H4 (cell line): ENCODE measurements around the gene GDA.

GRCh38 chr9:70255975-70256930 lies 2.5 kb upstream of the SMC5 start:
- RAMPAGE, long total RNA, result no peak

GRCh38 chr9:70411482-70411648 lies 3.1 kb downstream of the KLF9 start:
- RAMPAGE, long total RNA, result no peak

- RAMPAGE, long total RNA, result no peak
These were observed 25.5 kb upstream of the KLF9 start for GRCh38 chr9:70439932-70440477.

- RAMPAGE, long total RNA, result no peak
These were observed 64.6 kb upstream of the KLF9 start for GRCh38 chr9:70478738-70479684.

GRCh38 chr9:70492866-70493490 lies 78.5 kb upstream of the KLF9 start:
- RAMPAGE, long total RNA, result no peak

DNA sequence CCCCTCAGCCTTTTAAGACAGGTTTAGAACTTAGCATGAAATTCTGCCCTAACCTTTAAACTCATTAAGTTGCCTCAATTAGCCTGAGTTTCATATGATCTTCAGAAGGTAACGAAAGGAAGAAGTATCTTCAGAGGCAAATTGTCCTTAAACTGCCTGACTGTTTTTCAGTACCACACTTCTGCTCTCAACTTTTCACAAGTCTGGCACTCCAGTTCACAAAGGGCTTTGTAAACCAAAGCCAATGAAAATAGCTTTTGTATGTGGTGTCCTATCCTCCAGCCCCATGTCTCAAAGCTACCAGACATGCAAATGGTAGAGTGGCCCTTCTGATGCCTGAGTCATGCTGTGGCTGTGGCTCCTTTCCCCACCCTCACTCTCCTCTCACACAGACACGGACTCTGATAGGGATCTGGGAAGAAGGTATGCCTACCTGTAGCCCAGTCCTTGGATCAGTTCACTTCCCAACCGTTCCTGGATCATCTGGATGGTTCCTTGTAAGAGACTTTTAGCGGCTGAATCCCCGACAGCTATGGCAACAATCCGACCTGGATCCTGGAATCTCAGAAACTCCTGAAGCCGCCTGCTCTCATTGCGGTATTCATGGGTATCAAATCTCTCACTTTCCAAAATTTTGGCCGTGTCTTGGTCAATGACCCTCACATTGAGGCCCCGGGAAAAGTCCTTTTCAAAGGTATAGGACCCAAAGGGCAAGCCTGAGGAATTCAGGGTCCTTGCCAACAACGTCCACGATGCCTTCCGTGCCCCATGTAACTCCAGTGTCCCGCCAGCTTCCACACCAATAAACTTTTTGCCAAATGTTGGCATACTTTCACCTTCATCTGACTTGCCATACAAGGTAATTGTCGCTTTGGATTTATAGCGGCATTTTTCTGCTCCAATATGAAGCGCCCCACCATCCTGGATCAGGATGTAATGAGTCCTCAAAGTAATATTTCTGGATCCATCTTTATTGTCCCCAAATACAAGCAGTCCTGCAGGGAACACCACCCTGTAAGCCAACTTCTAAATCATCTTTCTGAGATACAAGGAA lies 23.4 kb downstream of the CEMIP2 start:
- RAMPAGE, long total RNA, result no peak

GRCh38 chr9:71962394-71962773 lies 50.9 kb downstream of the C9orf85 start:
- RAMPAGE, long total RNA, result no peak

DNA sequence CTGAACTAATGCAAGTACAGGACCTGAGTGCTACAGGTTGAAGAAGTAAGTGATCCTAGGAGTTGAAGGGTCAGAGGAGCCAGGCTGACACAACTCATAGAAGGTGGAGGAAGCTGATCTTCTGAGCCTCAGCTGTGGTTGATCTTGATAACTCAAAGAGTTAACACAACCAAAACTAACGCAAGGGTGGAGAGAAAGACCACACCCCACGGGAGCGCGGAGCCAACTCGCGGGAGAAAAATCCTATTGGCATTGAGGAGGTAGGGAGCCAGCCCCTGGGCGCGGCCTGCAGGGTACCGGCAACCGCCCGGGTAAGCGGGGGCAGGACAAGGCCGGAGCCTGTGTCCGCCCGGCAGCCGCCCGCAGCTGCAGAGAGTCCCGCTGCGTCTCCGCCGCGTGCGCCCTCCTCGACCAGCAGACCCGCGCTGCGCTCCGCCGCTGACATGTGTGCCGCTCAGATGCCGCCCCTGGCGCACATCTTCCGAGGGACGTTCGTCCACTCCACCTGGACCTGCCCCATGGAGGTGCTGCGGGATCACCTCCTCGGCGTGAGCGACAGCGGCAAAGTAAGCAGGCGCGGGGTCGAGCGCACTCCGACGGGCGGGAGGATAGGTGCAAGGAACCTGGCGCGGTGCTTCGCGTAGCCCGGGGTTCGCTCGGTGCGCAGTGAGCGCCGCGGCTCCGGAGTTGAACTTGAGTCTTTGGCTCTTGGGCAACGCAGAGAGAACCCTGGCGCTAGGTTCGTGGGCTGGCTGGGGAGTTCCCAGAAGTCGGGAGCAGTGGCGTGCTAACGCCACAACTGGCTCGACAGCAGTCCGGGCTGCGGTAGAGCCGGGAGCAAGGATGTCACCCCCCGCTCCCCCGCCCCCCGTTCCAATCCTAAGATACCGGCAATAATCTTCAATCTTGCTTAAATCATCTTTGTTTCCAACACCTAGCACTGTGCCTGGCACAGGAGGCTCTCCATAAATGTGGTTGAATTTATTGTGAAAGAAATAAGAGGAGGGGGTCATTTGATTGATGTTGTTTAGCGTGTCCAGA lies at the start of gene GDA:
Gene GDA, plus strand, starts transcription at position 324 of the 1,041 bp plus-strand sequence.
- RAMPAGE, long total RNA, result start-site peak on the plus strand centred at position 306 of the sequence, 30 bp wide, 5 reads

DNA sequence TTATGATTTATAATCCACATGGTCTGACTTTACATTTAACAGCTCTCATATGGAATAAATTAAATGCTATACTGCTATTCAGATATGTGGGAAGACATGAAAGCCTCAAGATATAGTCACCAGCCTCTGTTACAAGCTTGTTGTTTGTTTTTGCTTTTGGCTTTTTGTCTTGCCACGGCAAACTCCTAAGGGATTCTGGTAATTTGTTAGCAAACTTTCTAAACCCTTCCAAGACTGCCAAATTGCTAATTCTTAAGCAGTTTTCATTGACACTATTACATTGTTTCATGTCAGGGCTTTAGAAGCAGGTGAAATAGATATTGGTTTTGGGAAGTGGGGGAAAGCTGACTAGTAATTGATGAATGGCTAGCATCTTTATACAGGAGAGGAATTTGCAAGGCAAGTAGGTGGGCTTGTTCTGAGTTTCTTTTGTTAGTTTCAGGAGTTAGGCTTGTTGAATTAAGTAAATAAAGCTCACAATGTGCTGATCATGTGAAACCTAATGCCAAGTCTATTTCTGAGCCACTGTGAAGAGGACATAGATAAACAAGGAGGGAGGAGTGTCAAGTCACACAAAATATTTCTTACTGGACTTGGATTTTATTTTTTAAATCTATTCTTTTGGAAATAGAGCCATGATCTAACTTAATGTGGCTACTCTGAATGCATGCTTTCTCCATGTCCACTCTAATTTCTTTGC lies 19.8 kb downstream of the GDA start:
- RAMPAGE, long total RNA, result no peak

GRCh38 chr9:72306617-72307080 lies 58.4 kb downstream of the ZFAND5 start:
- RAMPAGE, long total RNA, result no peak

DNA sequence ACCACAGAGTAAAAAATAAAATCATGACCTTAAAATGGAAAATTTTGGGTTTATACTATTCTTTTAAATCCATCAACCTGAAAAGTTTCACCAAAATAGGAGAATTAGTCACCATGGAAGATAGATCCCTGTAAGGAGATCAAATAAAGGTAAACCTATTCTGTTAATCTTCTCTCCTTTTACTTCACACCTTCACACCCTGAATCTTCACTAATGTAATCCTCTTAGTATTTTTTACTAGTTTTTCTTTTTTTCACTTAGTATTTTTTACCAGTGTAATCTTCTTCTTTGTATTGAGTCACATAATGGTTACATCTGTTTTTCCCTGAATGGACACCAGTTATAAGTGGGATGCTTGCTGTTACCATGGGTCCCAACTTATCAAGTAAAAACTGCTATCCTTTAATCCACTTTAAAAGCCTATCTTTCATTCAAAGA lies 15.2 kb downstream of the ZFAND5 start:
- RAMPAGE, long total RNA, result no peak

DNA sequence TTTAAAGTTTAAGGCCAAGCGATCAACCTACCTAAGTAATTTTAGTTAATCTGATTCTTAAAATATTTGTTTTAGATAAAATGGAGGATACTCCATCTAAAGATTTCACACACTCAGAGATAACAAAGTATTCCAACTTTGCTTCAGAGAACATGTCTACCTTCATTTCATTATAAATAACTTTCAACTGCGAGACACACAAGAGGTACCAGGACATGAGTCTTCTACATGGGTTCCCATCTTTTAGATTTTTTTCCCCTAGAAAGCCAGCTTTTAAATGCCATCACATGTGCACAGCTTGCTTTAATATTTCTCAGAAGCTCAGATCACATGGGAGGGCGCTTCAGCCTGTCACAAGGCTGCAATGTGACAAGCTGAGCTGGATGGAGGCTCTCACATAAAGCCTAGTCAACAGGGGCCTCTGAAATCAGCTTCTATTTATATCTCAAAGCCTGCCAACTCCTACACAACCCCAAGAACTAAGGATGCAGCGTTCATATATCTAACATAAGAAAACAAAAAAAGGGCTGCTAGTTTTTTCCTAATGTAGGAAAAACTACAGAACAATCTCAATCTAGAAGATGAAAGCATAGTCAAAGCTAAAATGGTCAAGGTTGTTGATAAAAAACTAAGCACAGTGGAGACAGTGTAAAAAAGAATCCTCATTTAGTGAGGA lies 2.4 kb downstream of the ZFAND5 start:
- RAMPAGE, long total RNA, result no peak

- RAMPAGE, long total RNA, result no peak
These were observed 60.5 kb upstream of the TMC1 start for GRCh38 chr9:72461006-72461293.

GRCh38 chr9:72987681-72988343 lies 35.0 kb upstream of the ALDH1A1 start:
- RAMPAGE, long total RNA, result no peak

DNA sequence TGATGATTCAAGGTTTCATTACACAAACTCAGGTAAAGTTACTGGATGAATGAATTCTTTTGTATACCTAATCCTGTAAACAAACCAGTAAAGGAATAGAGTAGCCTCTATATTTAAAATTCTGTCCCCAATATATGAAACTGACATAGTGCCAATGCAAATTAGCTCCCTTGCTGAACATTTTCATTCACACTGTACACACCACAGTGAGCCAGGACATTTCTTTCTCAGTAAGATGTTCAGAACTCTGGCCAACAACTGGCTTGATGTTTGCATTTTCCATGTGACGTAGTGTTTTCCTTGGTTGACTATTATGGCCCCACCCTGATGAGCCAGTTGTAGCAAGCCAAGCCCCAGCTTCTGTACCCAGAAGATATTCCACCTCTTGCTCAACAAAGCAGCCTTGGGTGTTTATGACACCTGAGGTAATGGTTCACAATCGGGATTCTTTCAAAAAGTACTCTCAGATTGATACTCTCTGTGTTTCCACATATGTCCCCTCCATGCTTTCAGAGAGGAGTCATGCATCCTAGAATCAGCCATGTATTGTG lies 17.7 kb upstream of the ANXA1 start:
- RAMPAGE, long total RNA, result no peak

- RAMPAGE, long total RNA, result no peak
These were observed 904 bp downstream of the RORB start for GRCh38 chr9:74497987-74498490.

- RAMPAGE, long total RNA, result no peak
These were observed 84.0 kb downstream of the RORB start for GRCh38 chr9:74581124-74581511.

GRCh38 chr9:75085673-75086142 lies 2.2 kb downstream of the NMRK1 start:
- RAMPAGE, long total RNA, result no peak

DNA sequence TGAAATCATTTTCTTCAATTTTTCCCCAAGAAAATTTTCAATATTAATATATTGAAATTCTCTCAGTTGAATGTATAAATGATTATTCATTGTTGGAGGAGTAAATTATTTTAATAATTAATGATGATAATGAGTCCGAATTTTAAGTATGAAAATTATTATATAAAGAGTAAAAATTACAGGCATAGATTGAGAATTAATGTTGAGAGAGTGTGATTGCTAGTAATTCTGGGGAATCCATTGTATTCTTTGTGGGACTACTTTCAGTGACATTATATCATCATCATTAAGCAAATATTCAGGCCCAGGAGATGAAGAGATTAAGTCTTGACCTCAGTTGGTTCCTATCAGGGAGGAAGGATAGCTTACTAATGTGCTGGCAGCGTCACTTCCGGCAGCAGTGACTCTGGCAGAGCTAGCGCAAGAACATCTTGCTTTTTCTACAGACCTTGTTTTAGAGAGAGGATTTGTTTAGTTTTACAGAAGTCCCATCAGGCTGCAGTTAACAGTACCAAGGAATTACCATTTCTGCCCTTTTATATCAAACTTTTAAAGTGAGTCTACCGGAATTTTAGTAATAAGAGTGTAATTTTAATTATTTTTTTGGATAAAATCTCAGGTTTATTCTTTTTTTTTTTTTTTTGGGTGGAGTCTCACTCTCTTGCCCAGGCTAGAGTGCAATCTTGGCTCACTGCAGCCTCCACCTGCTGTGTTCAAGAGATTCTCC lies 20.2 kb downstream of the OSTF1 start:
- RAMPAGE, long total RNA, result no peak

DNA sequence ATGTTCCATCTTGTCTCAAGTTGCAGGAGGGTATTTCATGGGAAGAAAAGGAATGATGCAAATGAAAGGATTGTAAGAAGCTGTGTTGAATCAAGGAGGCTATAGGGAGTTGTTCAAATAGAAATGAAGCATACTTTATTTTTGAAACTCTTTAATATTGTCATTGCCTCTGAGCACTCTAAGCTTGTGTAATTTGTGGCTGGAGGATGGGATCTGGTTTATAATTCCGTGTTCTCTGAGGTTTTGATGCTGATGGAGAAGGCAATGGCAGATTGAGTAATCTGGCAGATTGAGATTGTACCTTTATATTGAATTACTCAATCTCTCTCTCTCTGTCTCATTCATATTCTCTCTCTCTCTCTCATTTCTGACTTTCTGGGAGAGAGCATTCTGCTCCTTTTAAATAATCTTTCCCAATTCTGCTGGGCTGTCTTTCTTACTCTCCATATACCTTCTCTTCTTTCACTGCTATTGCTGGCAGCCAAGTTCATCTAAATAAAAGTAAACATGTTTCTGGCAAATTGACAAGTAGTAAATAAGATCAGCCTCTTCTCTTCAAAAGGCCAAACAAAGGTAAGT lies 288.6 kb downstream of the OSTF1 start:
- RAMPAGE, long total RNA, result no peak